AG04449 (cell line): ENCODE measurements around a stretch of chr14.

DNA sequence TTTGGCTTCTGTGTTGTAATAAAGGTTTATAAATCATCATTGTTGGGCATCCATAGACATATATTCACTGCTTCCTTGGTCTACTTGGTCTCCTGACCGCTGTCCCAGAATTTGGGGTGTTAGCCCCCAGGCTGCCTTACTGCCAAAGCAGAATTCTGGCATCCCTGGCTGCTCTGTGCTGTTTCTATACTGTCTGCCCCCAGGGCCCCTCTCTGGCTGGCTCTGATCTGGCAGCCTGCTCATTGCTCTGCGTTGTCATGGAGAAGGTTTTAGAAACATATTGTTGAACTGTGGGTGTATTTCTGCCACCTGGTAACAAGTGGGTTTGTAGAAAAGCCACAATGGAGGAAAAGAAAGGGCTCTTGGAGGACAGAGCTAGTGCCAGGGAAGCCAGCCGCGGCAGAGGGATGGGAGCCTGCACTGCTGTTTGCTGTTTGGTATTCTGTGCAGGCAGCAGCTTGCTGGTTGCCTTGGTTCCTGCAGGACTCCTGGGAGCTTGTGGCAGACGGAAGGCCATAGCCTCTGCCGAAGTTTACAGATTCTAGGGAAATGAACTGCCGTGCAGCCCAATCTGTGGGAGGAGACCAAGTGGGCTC lies 15.2 kb downstream of the CCDC177 start:
- RRBS = no CpG with 5 or more reads among the region's 7 CpGs

DNA sequence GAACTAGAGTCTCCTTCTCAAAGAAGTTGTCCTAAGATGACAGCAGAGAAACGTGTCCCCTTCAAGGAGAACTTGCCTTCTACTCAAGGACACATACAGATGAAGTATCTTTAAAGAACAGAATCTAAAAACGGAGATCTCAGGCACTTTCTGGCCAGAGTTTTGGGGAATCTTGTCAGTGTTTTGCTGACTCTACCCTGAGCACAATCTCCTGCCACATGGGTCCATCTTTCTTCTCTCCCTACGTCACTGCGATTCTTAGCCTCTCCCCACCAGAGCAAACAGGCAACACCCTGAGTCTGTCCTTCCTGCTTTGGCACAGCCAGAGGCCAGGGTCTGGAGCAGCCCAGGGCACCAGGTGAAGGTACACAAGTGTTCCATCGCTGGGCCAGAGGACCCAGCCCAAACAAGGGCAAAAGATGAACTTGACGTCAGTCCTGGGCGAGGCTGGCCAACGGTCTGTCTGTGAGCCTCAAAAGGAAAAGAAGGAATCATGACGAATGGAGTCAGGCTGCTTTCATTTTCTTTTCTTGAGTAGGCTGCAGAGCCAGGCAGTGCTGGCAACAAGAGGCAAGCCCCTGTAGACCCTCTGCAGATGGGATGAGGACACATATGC lies 12.7 kb upstream of the CCDC177 start:
- RRBS = no CpG with 5 or more reads among the region's 9 CpGs

DNA sequence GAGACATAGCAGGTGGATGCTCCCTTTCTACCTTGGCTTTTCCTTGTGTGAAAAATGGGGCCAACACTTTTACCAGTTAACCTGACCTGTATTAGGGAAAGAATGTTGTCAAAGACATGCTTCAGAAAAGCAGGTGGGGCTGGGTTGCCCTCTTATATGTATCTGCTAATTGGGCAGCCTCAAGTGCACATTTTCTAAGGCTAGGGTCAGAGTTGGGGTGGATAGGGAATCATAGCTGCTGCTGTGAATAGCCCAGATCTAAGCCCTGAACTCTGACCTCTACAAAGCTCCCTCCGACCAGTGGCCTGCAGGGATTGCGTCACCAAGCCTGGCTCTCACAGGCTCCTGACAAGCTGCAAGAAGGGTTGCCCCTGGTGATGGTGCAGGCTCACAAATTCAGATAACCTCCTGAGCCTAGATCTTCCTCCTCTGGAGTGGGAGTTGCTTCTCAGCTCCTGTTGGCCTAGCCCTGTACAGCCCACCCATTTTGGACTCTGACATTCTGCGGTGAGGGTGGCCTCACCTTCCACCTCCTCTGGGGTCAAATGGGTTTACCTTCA lies 5.2 kb upstream of the SUSD6 start:
- RRBS = no CpG with 5 or more reads among the region's 3 CpGs

DNA sequence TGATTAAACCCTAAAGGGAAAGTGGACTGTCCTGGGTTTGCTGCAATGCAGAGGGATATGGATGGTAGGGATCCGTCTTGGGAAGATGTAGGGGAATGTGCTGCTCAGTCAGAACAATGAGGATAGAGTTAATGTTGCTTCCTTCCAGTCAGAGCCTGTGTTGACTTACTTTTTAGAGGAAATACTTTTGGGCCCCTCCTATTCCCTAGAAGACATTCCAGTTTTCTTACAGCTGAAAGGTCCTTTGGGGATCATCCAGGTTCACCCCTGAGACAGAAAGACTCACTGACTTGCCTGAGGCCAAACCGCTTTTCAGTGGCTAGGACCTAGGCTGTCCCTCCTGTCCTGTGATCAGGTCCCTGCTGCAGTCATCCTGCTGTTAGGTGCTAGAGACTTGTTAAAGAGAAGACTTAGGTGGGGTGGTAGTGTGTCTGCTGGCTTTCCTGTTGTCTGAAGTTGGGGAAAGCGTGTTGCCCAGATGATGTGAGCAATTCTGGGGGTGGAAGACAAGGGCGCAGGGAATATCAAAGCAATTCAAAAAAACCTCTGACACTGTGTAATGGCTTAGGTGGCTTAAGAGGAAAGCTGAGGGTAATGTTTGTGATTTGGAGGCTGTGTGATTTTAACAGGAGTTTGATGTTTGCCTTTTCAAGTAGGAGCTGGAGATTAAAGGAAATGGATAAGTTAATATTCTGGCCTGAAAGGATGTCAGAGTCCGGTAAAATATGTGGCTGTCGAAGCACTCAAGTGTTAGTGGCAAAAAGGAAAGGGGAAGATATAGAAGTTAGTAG lies 39.6 kb downstream of the SUSD6 start:
- RRBS = no CpG with 5 or more reads among the region's 6 CpGs

GRCh38 chr14:69685079-69686153 lies 74.0 kb downstream of the SUSD6 start:
- RRBS = no CpG with 5 or more reads among the region's 11 CpGs

- RRBS = no CpG with 5 or more reads among the region's 4 CpGs
These were observed 72.8 kb upstream of the SRSF5 start for GRCh38 chr14:69693919-69694815.

- RRBS = no CpG with 5 or more reads among the region's 8 CpGs
These were observed 52.6 kb upstream of the SRSF5 start for GRCh38 chr14:69714204-69714897.

DNA sequence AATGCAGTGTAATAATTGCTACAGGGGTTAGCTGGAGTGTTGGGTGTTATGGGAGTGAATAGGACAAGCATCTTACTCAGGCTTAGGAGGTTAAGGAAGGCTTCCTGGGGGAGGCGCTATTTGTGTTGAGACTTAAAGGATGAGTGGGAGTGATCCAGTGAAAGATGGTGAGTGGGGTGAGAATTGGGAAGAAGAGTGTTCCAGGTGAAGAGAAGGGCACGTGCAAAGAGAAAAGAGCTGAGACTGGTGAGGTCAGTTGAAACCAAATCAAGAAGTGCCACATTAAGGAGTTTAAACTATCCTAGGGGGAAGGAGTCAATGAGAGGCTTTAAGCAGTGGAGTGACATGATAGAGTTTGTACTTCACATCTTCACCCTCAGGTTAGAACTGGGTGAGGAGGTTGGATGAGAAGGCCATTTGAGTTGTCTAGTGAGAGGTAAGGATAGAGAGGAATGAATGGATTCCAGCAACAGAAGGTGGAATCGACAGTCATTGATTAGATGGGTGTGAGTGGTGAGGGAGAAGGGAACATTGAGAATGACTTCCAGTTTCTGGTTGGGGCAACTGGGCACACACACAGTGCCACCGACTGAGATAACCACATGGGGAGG lies 13.6 kb downstream of the SLC10A1 start:
- RRBS = no CpG with 5 or more reads among the region's 4 CpGs

DNA sequence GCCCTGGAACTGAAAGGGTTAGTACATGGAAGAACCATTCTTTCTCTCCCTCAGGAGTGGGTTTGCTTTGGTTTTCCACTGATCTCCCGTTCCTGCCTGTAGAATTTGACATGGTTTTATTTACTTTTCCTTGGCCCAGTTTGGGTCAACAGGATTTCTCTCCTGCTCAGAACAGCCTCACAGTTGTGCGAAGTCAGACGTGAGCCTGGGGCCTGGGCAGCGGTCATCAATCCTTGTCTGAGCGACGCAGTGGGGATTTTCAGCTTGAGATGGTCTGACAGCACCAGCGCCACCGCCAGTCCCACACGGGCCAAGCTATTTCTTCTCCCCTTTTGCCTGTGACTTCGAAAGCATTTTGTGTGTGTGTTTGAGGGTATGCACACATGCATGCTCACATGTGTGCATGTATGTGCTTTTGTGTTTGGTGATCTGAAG lies 58.2 kb downstream of the SMOC1 start:
- RRBS = no CpG with 5 or more reads among the region's 10 CpGs

- RRBS = no CpG with 5 or more reads among the region's 7 CpGs
These were observed 118.6 kb downstream of the SMOC1 start for GRCh38 chr14:69997620-69998472.

- RRBS = no CpG with 5 or more reads among the region's 20 CpGs
These were observed 14.3 kb downstream of the COX16 start for GRCh38 chr14:70344951-70345726.

DNA sequence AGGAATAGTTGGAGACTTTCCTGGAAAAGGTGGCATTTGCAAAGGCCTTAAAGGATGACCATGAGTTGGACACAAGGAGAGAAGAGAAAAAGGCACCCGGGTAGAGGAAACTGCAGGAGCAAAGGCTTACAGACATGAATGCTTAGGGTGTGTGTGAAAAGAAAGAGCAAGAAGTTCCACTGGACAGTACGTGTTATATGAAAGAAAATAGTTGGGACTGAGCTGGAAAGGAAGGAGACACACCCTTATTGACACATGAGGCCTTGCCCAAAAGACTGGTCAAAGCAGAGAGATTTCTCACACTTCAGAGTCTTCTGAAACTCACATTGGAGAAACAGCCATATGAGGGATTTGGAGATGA lies 55.9 kb downstream of the TTC9 start:
- RRBS = no CpG with 5 or more reads among the region's 2 CpGs

DNA sequence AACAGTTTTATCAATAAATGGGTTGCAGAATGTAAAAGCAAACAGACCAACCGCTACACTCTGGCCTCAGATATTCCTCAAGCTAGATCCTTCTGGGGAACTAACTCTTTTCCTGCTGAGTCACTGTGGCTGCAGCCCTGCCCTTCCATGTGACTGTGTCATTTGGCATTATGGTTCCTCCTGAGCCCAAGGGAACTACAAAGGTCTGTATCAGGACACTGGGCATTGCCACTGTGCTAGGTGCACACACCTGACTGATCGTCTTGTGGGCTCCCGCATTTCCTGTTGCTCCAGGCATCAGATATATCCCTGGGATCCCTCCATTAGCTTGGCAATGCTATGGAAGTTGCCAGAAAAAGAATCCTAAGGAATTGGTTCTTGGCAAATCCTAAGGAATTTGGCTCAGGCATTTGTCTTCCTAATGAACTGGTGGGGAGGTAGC lies 56.7 kb downstream of the TTC9 start:
- RRBS = no CpG with 5 or more reads among the region's 3 CpGs

DNA sequence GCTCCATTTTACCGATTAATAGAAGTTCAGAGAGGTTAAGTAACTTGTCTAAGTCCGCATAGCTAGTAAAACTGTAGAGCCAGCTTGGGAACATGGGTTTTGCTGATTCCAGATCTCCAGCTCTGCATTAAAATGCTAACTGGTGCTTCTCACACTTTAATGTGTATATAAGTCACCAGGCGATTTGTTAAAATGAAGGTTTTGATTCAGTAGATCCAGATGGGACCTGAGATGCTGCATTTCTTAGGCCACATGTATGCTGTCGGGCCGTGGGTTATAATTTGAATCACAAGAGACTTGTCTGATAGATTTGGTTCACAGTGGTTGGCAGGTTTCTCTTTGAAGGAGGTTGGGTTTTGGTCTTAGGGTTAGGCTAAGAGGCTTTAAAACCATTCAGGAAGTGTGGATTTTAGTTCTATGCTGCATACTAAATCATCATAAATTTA lies 21.0 kb upstream of the PCNX1 start:
- RRBS = no CpG with 5 or more reads among the region's 5 CpGs

GRCh38 chr14:70946686-70947216 lies 39.5 kb downstream of the PCNX1 start:
- RRBS = no CpG with 5 or more reads among the region's 7 CpGs

DNA sequence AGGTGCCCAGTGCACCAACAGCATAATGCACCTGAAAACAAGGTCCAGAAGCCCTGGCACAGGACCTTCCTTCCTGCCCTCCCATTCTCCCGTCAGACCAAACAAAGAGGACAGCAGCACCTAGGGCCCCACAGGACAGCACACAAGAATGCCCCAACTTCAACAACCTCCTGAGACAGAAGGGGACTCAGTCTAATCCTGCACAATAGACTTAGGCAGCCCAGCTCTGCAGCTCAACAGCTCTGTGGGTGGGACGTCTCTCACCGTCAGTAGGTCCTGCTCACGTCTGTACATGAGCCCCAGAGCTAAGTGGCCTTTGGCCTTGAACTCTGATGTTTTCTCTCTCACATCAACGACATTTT lies 124.1 kb downstream of the PCNX1 start:
- RRBS = no CpG with 5 or more reads among the region's 5 CpGs

DNA sequence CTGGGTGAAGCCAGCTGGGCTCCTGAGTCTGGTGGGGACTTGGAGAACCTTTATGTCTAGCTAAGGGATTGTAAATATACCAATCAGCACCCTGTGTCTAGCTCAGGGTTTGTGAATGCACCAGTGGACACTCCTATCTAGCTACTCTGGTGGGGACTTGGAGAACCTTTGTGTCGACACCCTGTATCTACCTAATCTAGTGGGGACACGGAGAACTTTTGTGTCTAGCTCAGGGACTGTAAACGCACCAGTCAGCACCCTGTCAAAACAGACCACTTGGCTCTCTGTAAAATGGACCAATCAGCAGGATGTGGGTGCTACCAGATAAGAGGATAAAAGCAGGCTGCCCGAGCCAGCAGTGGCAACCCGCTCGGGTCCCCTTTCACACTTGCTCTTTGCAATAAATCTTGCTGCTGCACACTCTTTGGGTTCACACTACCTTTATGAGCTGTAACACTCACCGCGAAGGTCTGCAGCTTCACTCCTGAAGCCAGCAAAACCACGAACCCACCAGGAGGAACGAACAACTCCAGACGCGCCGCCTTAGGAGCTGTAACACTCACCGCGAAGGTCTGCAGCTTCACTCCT lies 152.2 kb upstream of the SIPA1L1 start:
- RRBS = no CpG with 5 or more reads among the region's 15 CpGs

DNA sequence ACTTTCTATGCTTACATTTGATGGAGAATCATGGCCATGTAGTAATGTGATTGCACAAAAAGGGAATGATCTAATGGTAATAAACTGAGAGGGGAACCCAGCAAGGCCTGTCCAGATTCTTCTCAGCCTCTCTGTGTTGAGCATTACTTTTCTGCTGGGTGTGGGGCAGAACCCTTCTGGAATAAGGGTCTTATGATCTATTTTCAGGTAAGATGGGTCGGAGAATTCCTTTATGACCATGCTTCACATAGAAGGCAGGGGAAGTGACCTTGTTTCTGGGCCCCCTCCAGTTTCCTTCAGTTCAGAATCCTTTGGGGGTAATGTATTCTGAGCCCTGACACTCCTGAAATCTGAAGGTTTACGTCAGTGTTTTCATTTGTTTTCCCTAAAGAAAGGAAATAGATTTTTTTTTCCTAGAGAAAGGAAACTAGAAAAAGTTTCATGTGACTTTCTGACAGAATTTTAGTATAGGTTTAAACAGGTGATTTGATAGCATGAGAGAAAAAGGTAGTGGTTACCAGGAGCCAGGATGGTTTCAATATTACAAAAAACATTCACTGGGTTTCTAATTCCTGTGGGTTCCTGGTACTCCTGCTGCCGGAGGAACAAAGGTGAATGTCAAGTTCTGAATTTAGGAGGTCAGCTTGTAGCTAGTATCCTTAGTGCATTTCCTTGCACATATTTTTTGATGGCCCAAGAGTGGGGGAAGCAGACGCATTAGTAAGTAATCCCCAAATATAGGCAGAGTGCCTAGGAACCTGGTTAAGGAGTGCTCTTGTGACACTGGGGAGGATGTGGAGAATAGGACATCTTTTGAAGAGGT lies 29.1 kb downstream of the SIPA1L1 start:
- RRBS = no CpG with 5 or more reads among the region's 4 CpGs

DNA sequence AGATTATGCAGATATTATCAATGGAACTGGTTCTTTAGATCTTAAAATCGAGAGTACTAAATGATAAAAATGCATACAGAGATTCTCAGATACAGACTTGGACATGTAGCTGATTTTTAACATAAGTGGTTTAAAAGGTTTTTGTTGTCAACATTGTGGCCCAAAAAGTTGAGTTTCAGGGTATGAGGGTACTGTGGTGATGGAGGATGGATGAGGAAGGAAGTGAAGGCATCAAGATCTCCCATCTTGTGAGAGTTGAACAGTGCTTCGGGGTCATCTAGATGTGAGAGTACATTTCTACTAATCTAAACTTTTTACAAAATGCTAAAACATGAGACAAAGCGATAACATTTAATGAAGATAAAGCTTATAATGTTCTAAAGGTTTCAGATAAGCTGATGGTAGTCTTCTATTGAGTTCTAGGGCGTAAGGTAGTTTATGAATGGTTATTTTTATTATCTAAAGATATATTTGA lies 39.6 kb downstream of the SIPA1L1 start:
- RRBS = no CpG with 5 or more reads among the region's 4 CpGs

DNA sequence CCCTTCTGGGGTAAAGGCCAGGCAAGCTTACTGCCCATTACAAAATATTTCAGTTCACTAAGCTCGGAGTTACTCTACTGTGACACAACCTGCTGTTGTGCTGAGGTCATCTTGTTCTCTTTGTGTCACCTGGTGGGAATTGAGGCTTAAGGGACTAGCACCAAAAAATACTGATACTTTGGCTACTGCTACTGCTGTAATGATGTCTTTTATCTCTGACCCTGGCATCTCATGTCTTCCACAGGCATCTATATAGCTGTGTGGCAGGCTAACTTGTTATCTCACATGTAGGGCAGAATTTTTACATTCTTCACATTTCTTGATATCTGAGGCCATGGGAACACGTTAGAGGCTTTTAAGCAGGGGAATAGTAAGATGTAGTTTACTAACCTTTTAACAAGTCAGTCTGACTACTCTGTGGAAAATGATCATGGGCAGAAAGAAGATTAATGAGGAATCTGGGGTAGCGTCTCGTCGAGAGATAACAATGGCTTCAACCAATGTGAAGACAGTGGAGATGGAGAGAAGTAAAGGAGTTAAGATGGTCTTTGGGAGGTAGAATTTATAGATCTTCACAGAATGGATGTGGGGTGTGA lies 85.4 kb downstream of the SIPA1L1 start:
- RRBS = no CpG with 5 or more reads among the region's 5 CpGs